Caco-2 (cell line): ENCODE results near the gene CLGN.

DNA sequence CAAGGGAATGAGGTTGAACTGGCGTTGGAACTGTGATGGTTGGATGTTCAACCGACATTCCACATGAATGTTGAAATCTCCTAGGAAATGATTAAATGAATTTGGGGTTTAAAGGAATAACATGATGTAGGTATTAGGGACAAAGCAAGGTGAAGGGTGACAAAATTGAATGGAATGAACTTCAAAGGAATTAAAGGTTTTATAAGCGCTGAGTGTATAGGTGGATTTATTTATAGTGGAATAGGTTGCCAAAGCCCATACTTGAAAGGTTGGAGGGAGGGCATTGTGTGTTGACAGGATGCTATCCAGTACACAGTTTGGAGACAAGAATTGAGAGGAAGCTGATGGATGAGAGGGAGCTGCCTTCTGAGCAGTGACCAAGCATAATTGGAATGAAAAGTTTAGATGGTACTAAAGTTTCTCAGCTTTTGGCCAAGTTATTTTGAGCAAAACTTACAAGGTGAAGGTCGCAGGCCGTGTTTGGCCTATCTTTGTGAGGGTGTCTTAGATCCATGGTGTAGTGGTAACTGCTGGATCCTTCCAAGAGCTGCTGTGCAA lies 52.6 kb upstream of the RAB33B start:
- PRO-cap: no peak
- RRBS: no CpG with 5 or more reads among the region's 5 CpGs

DNA sequence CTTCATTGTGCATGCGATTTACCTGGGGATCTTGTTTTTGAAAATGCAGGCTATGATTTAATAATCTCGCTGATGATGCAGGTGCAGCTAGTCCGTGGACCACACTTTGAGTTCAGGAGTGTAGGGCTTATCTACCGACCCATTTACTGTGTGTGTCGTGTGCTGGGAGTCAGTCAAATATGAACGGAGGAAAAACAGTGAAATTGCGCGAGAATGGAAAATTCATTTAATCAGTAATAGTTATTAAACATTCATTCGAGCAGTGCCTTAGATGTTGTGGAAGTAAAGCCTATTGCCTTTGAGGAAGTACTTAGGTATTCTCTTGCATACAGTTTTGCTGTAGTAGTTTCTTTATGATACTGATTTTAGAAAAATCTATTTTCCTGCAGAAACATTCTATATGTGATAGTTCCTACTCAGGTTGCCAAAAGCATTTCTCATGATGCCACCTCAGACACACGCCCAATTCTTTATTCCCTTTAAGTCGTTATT lies 751 bp downstream of the RAB33B start:
- PRO-cap: no peak
- RRBS: no CpG with 5 or more reads among the region's 11 CpGs

DNA sequence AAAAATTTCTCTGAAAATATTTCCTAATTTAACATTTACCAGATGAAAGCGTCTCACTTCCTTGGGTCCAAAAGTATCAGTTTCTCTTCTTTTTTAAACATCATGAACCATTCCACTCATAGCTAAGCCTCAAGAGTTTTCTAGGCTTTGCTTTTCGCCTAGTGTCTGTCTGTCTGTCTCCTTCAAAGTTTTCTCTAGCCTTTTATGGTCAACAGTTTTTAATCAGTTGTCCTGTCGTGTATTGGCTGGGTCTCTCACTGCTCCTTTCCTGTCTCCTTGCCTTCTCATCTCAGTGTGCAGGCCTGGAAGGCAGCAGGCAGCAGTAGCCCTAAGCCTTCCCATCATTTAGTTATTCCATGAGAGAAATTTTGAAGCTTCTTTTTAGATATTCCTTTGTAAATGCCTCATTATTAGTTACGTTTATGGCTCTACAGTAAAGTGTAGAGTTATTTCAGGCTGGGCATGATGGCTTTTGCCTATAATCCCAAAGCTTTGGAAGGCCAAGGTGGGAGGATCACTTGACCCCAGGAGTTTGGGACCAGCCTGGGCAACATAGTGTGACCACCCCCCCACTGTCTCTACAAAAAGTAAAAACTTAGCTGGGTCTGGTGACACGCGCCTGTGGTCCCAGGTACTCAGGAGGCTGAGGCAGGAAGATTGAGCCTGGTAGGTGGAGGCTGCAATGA lies 9.8 kb downstream of the RAB33B start:
- PRO-cap: no peak
- RRBS: no CpG with 5 or more reads among the region's 6 CpGs

DNA sequence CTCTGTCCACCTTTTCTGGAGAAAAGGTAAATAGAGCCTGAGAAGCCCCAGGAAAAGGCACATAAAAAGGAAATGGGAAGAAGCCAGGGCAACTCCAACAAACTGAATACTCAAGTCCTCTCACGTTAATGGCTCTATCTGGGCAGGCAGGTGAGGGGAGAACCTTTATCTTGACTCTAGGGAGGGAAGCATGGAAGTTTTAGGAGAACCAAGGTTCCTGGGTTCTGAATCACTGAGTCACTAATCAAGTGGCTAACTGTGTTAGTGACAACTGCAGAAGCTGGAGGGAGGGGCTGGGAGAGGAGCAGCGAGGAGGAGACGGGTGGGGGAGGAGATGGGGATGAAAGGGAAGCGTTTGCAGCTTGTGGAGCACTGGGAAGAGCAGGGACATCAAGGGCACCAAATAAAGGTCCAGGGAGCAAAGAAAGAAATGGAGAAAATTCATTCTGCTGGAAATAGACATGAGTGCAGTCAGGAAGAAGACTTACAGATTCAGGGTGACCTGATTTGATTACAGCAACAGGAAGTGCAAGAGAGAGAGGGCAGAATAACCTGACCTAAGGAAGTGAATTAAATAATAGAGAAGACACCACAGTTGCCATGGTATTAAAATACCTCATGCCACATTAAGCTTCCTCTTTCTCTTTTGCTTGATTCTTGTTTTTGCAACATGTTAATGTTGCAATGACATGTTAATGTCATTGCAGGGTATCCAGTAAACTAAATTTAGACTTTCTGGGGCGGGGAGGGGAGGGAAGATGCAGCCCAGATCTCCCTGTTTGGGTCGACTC lies 4.5 kb upstream of the SETD7 start:
- PRO-cap: no peak
- RRBS: no CpG with 5 or more reads among the region's 6 CpGs

- PRO-cap: no peak
- RRBS: no CpG with 5 or more reads among the region's 4 CpGs
Observed at GRCh38 chr4:139689306-139689657, 23.7 kb downstream of the MGST2 start.

DNA sequence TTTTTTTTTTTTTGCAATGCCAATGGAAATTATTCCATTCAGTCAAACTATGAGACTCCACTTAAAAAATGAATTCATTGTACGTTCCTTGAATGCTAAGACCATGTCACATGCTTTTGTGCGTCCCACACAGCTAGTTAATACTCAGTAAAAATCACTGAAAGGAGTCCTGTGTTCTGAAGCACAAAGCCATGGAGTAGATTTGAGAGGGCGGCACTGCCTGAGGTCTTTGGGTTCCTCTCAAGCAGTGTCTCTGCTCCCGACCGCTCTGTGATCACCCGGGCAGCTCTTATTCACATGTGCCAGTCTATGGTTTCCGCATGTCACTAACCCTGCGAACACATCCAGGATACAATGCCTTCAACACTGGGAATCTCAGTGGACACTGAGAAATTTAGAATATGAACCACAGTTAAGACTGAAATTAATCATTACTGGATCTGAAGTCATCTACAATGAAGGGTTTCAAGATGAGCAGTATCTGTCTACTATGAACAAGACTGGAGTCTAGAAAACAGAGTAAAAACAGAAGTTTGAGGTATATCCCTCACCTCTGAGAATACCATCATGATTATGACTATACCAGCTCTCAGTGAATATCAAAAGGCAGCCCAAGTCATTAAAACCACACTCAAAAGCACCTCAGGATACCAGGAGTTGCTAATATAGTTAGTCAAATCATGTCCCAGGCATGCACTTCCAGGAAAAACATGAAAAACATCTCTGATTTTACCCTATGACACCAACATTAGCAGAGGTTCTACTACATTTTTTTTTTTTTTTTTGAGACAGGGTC lies 193.0 kb downstream of the MGST2 start:
- PRO-cap: no peak
- RRBS: no CpG with 5 or more reads among the region's 8 CpGs

DNA sequence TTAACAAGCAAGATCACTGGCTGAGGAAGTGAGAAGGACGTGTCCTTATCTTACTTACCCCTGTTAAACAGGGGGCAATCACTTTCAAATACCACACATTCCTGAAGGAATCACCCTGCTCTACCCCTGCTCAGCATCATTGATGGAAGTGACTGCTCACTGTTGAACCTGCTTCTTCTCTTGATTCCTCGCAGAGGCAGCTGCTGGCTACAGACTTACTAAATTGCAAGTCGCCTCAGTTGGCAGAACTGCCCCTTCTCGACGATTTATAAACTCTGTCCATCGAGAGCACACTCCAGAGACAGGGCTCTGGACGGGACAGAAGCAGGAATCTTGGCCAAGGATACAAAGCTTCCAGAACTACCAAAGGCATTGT lies 165.2 kb downstream of the MAML3 start:
- PRO-cap: no peak
- RRBS: no CpG with 5 or more reads among the region's 7 CpGs

GRCh38 chr4:140085008-140086104 lies 68.6 kb downstream of the MAML3 start:
- PRO-cap: bidirectional peak, plus-strand start at chr4:140085420, minus-strand start at chr4:140085298; bidirectional peak, plus-strand start at chr4:140085590, minus-strand start at chr4:140085570
- RRBS: no CpG with 5 or more reads among the region's 16 CpGs

DNA sequence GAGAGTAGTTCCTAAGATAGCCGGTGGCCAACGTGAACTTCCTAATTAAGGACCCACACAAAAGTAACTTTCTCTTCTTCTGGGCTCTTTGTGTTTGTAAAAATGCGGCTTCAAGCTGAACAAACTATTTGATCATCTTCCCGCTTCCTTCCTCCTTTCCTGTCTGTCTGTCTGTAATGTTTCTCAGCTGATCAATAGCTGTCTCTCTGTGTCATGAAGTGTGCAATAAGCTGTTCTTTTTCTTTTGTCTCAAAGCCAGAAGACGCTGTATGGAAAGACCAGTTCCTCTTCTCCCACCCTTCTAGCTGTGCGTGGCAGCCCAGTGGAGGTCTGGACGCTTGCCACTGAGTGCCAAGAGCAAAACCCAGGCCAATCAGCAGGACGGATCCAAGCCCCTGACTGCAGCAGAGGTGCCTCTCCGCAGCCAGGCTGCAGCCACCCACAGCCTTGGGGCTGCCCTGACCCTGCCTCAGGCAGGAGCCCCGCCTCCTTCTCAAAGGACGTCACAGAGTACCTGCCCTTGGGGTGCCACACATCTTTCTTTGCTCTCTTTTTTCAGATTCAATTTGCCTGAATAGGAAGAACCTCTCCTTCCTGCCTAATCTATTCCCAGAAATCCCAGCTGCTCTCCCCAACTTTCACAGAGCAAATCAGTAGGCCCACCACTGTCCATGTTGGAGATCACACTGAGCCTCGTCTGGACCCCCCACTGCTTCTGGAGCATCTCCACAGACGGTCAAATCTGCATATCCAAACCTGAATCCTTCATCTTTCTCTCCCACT lies 59.2 kb downstream of the MAML3 start:
- PRO-cap: no peak
- RRBS: no CpG with 5 or more reads among the region's 13 CpGs

GRCh38 chr4:140238314-140239083 lies 84.5 kb upstream of the MAML3 start:
- PRO-cap: no peak
- RRBS: no CpG with 5 or more reads among the region's 13 CpGs

GRCh38 chr4:140251997-140252367 lies 98.0 kb upstream of the MAML3 start:
- PRO-cap: no peak
- RRBS: no CpG with 5 or more reads among the region's 6 CpGs

DNA sequence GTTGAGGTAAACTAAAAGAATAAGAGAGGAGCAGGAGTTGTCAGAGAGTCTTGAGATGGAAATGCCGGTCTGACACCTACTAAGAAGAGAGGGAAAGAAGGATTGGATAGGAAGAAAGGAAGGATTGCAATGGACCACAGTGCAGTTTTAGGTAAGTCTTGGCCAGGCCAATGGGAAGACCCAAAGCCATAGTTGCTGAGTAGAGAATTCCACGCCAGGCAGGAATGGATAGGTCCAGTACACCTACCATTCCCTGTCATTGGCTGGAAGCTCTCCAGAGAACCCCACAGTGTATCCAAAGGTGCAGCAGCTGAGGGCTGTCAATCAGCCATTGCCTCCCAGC lies 80.1 kb upstream of the SCOC start:
- PRO-cap: no peak
- RRBS: no CpG with 5 or more reads among the region's 2 CpGs

DNA sequence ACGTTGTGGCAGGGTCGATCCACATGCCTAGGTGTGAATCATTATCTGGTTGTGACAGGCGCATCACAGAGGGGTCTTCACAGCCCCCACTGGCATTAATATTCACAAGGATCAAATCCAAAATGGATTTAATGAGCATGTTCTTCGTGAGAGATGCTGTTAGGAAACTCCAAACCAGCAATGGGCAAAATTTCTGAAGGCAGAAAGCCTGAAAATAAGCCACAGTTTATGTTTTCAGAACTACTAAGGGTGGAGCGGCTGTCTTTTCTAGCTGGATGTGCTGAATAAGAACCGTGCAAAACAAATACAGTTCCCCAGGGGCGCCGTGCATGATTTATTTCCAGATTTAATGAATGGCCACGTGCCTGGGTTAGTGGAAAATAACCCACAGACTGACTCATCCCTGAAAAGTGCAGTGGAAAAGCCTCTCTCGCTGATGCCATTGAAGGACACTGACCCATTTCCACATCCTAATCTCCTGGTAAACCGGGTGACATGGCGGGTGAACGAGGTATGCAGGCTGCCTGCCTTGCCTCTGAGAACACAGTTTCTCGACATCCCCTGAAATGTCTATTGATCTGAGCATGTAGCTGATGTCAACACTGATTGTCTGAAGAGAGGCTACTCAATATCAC lies 77.2 kb upstream of the SCOC start:
- PRO-cap: unidirectional peak, plus-strand start at position 484 of the sequence
- RRBS: no CpG with 5 or more reads among the region's 14 CpGs

- PRO-cap: no peak
- RRBS: 12% methylated on average over 2 of the region's 8 CpGs
Observed at GRCh38 chr4:140297116-140297616, 76.3 kb upstream of the SCOC start.

DNA sequence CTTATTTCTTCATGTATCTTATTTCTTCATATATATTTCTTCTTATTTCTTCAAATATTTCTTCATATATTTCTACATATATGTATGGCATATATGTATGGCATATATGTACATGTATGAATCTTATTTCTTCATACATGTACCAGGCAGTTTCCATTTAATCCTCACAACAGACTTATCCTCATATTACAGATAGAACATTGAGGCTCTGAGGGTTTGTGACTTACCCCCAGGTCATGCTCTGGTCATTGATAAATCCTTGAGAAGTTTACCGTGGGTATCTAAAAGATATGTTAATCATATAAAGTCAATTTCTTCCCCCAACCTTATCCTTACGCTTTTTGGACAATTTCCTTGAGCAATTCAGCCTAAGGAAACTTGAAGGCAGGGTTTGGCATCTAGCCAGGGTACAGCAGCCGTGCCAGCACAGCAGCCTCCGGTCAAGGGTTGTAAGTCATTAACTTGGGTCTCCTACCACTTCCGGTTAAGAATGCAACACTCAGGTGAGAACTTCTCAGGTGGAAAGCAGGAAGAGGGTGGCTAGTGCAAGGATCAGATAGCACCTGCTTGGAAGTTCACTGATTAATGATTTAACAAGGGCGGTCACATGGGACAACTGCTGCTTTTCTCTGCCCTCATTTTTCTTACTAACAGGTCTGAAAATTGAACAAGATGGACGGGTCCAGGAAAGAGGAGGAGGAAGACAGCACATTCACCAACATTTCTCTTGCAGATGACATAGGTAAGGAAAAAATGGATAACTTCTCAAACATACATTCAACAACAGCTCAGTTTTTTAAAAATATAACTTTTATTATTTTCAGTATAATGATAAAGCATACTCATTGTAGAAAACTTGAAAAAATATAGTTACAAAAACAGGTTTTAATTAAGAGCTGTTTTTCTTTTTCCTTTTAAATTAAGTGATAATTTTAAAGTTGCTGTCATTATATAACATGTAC lies 30.2 kb upstream of the SCOC start:
- PRO-cap: bidirectional peak, plus-strand start at position 647 of the sequence, minus-strand start at position 459 of the sequence
- RRBS: no CpG with 5 or more reads among the region's 7 CpGs

DNA sequence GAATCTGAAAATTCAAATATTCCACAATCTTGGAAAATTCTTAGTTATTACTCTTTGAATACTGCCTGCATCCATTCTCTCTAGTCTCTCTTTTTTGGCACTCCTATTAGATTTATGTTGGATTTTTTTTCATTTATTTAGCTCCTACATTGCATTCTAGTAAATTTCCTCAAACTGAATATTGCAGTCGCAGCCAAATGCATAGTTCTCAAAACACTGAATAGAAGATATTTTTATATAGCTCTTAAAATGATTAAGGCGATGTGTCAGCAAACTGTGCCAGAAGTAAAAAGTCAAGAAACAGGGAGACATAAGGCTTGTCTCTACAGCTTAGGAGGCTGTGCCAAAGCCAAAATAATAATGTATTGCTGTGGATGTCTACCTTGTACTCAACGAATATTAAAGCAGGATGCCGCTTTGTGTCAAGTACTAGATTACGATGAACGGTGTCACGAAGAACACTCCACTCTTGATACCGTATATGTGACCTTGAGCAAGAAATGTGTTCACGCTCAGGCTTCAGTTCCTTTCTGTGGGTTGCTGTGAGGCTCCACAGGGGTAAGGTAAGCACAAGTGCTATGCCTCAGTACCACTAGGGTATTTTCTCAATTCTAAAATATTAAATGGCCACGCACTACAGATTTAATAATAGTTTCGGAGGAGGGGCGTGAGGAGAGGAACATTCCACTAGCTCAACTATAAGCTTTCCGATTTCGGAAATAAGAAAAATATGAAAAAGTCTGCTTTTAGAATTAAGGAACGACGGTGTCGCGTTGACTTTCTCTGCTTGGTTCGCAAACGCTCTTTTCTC lies 823 bp upstream of the SCOC start:
- PRO-cap: no peak
- RRBS: no CpG with 5 or more reads among the region's 20 CpGs

DNA sequence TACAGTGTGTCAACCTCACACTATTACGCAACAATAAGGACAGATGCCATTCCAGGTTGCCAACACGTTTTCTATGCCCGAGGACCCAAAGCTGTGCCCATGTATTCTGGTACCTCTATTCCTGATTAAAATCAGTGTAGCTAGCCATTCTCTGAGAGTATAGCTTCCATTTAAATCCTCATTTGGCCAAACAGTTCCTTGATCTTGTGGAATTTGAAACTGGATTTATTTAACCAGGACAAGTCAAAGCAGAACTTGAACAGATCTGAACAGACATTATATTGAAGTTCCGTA lies 833 bp downstream of the SCOC start:
- PRO-cap: no peak
- RRBS: no CpG with 5 or more reads among the region's 4 CpGs

DNA sequence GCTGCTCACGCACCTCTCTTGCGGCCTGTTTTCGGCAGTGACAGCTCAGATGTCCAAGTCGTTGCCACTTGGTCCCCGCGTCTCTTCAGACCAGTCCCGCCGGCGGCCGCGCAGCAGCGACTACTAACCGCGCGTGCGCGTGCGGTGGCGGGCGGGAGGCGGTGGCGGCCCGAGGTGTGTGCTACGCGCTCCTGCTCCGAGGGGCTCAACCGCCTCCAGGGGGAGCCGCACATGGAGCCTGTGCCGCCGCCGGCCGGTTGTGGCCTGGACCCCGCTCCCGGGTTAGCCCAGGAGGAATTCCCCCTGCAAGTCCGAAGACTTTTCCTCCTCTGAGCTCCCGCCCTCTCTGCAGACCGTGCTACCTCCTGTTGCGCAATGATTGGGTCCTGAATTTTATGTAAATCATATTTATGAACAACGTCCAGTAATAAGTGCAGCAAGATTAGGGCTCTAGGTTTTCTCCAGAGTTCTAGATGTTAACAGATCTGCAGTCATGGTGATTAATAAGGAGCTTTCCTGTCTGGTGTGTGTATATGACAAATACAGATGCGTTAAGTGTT lies at the start of gene CLGN:
CLGN (minus strand) TSS at position 125 of the 560 bp plus-strand sequence.
- PRO-cap: bidirectional peak, plus-strand start at position 232 of the sequence, minus-strand start at position 125 of the sequence
- RRBS: no CpG with 5 or more reads among the region's 40 CpGs

- PRO-cap: no peak
- RRBS: no CpG with 5 or more reads among the region's 6 CpGs
Observed at GRCh38 chr4:140642462-140642810, 73.7 kb upstream of the UCP1 start.

GRCh38 chr4:140695981-140696354 lies 60.2 kb downstream of the TBC1D9 start:
- PRO-cap: no peak
- RRBS: no CpG with 5 or more reads among the region's 9 CpGs